Esophagus squamous epithelium (tissue), 4 donors: ENCODE results near the genes PPARGC1A and ANAPC4.

DNA sequence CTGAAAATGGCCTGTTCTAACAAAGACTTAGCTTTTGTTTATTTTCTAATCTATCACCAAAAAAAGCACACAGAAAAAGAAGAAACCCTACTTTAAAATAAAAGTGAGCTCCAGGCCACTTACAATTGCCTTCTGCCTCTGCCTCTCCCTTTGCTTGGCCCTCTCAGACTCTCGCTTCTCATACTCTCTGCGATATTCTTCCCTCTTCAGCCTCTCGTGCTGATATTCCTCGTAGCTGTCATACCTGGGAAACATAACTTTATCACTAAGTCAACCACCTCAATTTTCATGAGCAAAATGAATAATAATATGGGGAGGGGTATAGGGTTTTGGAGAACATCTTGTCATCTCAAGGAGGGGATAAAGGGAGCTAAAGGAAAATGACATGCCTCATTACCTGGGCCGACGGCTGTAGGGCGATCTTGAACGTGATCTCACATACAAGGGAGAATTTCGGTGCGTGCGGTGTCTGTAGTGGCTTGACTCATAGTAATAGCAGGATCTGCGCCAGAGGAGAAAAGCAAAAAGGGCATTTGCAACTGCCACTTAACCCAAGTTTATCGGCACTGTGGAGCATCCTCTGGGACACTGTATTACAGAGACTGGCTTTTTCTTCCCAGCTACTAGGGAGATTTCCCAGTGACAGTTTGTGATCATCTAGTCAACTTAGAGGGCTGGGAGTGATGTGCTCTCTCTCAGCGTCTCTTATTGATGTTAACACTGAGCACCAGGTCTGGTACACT is 77.1 kb downstream of the PPARGC1A start:
- PRO-cap: no peak
- RAMPAGE, long total RNA, 4 experiments: no peak in any of the 4 experiments

DNA sequence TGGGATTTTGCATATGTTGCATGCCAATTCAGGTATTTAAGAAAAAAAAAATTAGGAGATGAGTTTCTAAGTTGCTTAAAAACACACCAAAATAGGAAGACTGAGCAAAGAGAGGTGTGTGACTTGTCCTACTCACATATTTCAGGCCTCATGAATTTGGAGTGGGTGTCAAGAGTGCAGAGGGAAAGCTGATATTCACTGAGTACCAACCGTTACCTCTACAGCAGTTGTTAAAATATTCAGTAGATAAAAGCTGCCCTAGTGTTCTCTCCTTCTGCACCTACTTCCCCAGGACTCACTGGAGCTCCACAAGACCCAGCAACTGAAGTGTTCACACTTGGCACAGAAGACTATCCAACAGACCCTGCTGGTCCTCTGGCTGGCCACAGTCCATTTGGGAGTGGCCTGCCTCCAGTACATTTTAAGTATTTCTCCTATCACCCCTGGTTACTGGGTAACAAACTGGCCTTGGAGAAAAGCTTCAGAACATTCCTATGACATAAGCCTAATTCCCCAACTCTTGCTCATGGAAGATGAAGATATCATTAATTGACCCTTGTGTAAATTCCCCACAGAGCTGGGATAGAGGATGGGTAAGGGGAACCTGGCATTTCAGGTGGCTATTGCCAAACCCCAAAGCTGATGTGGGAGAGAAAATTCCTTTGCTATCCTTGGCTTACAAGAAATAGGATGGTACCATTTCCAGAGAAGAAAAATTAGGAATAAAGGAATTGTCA is 70.7 kb downstream of the PPARGC1A start:
- PRO-cap: no peak
- RAMPAGE, long total RNA, 4 experiments: no peak in any of the 4 experiments

GRCh38 chr4:23879007-23879796 is 10.6 kb downstream of the PPARGC1A start:
- PRO-cap: no peak
- RAMPAGE, long total RNA, 4 experiments: no peak in any of the 4 experiments

GRCh38 chr4:23889512-23890359 is at the start of gene PPARGC1A:
Gene PPARGC1A, minus strand, starts transcription at chr4:23890047.
- PRO-cap: bidirectional peak, plus-strand start at chr4:23889918, minus-strand start at chr4:23889912; unidirectional peak, minus-strand start at chr4:23890047; bidirectional peak, plus-strand start at chr4:23890266, minus-strand start at chr4:23890047
- RAMPAGE, long total RNA, 4 experiments: start-site peak on the minus strand in 2 of 4 experiments, at chr4:23889982-23890096 at its widest, 17 to 22 reads per replicate

GRCh38 chr4:23934737-23935446 is 45.0 kb upstream of the PPARGC1A start:
- PRO-cap: no peak
- RAMPAGE, long total RNA, 4 experiments: no peak in any of the 4 experiments

DNA sequence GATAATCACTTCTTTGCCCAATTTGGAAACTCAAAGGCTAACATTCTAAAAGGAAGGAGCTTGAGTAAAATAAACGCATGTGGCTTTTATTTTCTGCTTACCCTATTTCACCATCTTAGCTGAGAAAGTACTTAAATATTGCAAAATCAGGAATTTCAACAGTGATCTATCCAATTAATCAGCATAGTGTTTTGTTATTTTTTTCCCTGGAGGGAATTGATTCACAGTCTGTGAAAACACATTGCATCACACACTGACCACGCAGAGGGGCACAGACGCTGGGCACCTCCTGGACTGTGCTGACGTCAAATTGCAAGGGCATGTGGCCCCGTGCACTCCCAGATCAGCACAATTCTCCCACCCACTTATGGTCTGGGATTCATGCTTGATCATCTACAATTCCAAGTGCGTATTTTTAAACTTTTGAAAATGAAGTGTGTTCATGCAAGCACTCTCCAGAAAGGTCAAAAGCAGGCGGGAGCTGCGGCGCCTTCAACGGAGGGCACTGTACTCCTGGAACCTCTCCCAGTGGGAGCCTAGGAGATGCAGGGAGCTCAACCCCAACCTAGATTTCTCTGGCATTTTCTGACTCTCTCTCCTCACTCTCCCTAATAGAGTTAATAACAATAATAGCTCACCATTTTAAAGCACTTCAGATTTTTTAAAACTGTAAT is 320.6 kb upstream of the PPARGC1A start:
- PRO-cap: unidirectional peak, plus-strand start at position 364 of the sequence
- RAMPAGE, long total RNA, 4 experiments: no peak in any of the 4 experiments

- PRO-cap: no peak
- RAMPAGE, long total RNA, 4 experiments: no peak in any of the 4 experiments
These were observed 329.4 kb upstream of the PPARGC1A start for GRCh38 chr4:24218998-24219833.

DNA sequence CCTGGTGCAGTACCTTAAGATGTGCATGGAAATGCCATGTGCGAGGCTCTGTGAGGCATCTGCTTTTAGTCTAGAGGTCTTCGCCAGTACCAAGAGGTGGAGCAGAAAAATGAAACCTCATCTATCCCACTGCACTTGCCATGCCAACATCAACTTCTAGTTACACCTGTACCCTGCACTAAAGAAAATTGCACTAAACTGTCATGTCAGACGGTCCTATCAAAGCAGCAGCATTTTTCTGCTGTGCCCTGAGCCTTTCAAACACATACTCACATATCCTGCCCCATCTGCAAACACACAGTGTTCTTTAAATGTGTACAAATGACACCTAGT is 346.5 kb upstream of the PPARGC1A start:
- PRO-cap: no peak
- RAMPAGE, long total RNA, 4 experiments: no peak in any of the 4 experiments

DNA sequence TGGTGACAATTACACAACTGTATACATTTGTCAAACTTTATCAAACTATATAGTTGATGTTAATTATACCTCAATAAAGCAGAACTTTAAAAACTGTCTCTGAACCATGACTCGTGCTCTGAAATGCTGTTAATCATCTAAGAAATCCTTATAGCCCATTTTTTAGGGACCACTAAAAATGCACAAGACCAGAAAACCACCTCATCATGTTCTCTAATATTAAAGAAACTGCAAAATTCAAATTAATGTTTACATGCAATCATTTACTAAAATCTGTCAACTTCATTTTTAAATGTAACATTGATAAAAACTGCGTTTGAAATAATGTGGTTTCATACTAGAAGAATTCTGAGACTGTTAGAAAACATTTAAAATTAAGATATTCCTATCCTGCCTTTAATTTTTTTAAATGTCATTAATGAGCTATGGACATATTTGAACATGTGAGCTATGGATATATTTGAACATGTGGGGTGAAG is 60.1 kb downstream of the DHX15 start:
- PRO-cap: no peak
- RAMPAGE, long total RNA, 4 experiments: no peak in any of the 4 experiments

DNA sequence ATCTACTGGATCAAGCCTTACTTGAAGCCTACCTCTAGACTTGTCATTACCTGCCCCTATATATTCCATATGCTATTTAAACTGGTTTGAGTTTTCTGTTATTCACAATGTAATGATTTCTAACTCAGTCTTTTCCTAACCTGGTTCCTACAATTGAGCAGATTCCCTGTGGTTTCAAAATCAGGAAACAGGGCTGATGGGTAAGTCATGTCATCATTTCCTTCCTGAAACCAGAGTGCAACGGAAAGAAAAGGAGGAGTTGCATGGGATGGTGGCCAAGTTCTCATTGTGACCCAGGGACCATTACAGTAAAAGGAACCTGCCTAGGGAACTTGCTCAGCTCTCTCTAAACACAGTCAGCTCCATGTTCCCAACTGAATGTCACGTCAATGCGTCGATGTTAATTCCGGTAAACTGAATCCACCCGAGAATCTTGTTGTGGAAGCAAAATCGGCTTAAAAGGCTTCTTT is 51.2 kb downstream of the LGI2 start:
- PRO-cap: bidirectional peak, plus-strand start at position 353 of the sequence, minus-strand start at position 149 of the sequence
- RAMPAGE, long total RNA, 4 experiments: no peak in any of the 4 experiments

GRCh38 chr4:25088127-25089046 is 57.6 kb upstream of the LGI2 start:
- PRO-cap: no peak
- RAMPAGE, long total RNA, 4 experiments: no peak in any of the 4 experiments

DNA sequence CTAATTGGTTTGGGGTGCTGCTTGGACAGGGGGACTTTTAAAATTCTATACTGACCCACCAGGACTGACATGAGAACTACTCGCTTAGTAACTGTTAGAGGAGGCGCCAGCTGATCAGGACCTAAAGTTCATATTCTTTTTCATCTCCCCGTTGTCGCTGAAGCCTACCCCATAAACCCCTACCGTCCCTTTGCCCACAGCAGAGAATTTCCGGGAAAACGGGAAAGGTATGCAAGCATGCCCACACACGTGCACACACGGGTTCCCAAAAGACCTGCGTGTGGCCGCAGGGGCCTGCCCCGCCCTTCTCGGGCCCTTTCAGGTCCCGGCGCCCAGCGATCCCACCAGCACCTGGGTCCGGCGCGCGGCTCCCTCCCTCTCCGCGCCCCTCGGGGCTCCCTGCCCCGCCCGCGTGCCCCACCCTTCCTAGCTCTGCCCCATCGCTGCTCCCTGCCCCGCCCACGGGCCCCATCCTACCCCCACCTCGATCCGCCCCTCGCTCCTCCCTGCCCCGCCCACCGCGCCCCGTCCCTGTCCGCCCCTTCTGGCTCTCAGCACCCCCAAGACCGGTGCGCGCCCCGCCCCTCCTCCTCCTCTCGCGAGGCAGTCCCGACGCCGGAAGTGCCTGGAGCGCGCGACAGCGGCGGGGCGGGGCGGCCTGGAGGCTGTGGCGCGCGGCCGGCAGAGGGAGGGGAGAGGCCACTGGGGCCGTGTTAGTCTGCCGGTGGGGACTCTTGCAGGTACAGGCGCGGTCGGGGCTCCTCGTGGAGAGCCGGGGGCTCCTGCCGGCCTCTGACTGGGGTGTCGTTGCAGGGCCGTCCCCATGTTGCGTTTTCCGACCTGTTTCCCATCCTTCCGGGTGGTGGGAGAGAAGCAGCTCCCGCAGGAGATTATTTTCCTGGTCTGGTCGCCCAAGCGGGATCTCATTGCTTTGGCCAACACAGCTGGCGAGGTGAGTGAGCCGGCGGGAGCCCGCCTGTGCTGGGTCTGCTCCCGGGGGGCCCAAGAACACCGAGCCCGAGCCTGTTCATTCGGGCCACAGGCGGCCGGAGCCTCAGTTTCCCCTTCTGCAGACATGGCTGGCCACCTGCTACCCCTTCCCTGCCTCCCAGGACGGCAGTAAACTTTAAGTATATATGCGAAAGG is at the start of gene ANAPC4:
Gene ANAPC4 (plus strand): TSS at position 659 of the 1,146 bp plus-strand sequence.
- PRO-cap: bidirectional peak, plus-strand start at position 643 of the sequence, minus-strand start at position 398 of the sequence
- RAMPAGE, long total RNA, 4 experiments: start-site peak on the plus strand in 3 of 4 experiments, centred at positions 661 to 682 of the sequence, 64 to 354 reads per replicate

GRCh38 chr4:25790012-25790627 is 72.7 kb downstream of the SEL1L3 start:
- PRO-cap: no peak
- RAMPAGE, long total RNA, 4 experiments: no peak in any of the 4 experiments

DNA sequence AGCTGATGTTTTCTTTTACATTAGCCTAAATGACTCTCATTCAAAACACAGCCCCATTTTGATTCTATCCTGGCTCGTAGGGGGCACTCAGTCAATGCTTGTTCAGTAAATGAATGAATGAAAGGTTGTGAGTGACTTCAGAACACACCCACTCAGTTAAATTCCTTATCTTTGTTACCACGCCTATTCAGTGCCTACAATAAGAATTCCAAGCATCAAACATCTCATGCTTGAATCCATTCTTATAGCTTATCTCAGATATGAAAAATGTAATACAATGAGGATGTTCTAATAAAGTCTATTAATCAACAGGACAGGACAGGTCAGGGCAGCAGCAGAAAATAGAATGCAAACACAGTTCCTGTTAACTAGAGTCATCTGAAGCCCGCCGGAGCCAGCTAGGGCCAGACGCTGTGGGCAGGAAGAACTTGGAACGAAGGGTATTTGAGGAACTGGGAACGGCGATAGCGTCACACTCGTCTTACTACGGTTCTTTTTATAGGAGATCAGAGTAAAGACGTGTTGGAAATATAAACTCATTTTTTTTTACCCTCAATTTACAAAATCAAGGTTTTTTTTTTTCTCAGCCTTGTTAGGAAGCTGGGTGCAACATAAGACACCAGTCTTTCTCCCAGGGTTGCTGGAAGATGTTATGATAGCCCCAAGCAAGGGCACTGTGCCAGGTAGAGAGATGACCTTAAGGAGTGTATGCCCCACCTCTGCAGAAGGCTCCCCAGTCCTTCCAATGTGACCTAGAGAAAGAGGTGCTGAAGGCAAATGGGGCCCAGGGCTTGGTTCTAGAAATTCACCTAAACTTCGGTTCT is 48.3 kb downstream of the SEL1L3 start:
- PRO-cap: no peak
- RAMPAGE, long total RNA, 4 experiments: no peak in any of the 4 experiments

DNA sequence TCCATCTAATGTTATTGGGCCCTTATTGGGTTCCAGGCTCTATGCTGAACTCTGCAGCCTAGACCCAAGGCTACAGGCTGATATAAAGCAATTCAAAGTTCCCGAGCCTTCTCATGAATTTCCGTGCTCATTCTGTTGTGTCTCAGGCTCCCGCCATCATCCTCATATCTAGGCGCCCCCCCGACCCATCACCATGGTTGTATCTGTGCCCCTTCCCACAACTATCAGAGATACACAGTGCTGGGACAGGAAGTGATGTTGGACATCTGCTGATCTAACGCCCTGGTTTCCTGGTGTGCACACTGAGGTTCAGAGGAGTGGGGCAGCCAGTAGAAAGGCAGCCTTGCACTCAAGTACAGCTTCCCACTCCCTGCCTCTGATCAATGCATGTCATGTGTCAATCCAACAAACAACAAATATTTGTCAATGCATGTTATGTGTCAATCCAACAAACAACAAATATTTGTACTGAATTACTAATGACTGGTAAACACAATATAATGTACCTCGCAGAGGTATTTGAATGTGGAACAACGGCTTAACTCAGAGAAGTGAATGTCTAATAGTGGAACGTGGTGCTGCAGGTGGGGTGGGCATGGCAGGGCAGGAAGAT is 10.1 kb upstream of the SEL1L3 start:
- PRO-cap: no peak
- RAMPAGE, long total RNA, 4 experiments: no peak in any of the 4 experiments

DNA sequence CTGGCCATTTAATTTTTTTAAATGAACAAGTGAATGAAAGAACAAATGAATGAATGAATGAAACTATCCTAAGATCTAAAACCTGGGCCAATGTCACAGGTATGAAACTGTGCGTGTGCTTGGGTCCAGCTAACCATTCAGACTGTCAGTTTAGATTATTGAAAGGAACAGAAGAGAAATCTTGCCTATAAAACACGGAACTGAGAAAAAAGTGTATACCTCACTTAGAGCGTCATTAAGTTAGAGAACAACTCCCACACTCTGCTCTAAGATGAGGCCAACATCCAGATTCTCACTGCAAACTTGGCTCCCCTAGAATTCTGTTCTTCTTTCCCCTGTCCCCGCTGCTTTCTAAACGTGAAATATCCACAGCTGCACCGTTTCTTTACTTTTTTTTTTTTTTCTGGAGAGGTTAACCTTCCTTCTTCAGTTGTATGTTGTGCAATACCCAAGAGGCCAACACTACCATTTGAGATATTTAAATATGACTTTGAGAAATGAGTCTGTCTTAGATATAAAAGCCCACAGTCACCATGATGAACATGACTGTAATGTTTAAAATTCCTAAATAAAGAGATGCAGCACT is 17.4 kb upstream of the SEL1L3 start:
- PRO-cap: bidirectional peak, plus-strand start at position 280 of the sequence, minus-strand start at position 144 of the sequence
- RAMPAGE, long total RNA, 4 experiments: no peak in any of the 4 experiments

GRCh38 chr4:25904802-25905017 is 9.3 kb upstream of the SMIM20 start:
- PRO-cap: no peak
- RAMPAGE, long total RNA, 4 experiments: no peak in any of the 4 experiments

DNA sequence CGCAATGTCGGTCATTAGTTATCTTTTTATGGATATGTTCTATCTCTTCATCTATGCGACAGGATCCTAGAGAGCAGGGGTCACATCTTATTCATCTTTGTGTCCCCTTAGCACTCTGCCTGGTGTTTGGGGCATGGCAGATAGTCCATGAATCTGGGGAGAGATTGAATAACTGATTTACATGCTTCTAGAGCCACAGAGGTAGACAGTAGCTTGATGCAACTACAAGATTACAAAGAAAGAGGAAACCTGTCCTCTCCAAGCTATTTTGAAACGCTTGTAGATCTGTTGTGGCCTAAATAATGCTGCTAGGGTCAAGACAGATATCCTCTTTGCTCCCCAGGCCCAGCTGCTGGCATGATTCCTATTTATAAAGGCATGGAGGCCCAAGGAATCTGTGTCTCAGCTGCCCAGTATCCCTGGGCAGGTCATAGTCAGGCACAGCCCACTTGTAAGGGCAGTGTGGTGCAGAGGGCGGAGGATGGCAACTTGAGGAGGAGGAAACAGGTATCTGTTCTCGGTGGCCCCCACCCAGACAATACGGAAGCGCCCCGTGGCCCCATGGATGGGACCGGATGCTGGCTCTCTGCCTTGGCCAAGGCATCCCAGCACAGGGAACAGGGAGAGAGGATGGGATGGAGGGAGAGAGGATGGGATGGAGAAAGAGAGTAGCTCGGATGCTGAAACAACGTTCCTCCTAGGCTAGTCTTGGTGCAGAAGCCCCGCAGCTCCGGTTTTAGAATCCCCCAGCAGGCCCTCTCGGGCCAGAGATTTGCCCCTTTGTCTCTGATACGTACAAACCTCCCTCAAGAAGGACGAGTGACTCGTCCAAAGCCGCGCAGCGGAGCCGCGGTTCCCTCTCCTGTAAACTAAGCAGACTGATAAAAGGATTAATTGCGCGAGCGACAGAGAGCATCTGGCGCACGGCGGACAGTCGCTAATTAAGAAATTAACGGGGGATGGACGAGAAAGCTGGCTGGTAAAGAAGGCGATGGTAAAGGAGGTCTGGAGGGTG is 798 bp upstream of the SMIM20 start:
- PRO-cap: unidirectional peak, plus-strand start at position 510 of the sequence; unidirectional peak, minus-strand start at position 943 of the sequence
- RAMPAGE, long total RNA, 4 experiments: no peak in any of the 4 experiments

GRCh38 chr4:25915267-25915912 is 1.4 kb downstream of the SMIM20 start:
- PRO-cap: no peak
- RAMPAGE, long total RNA, 4 experiments: no peak in any of the 4 experiments

GRCh38 chr4:26020097-26020716 is 106.2 kb downstream of the SMIM20 start:
- PRO-cap: no peak
- RAMPAGE, long total RNA, 4 experiments: no peak in any of the 4 experiments